Cardiac atrium fibroblast (primary cell): ENCODE measurements around the gene MACROH2A2.

- RAMPAGE, long total RNA = no peak
Measured at GRCh38 chr10:68876823-68877336, 24.2 kb upstream of the DDX50 start.

DNA sequence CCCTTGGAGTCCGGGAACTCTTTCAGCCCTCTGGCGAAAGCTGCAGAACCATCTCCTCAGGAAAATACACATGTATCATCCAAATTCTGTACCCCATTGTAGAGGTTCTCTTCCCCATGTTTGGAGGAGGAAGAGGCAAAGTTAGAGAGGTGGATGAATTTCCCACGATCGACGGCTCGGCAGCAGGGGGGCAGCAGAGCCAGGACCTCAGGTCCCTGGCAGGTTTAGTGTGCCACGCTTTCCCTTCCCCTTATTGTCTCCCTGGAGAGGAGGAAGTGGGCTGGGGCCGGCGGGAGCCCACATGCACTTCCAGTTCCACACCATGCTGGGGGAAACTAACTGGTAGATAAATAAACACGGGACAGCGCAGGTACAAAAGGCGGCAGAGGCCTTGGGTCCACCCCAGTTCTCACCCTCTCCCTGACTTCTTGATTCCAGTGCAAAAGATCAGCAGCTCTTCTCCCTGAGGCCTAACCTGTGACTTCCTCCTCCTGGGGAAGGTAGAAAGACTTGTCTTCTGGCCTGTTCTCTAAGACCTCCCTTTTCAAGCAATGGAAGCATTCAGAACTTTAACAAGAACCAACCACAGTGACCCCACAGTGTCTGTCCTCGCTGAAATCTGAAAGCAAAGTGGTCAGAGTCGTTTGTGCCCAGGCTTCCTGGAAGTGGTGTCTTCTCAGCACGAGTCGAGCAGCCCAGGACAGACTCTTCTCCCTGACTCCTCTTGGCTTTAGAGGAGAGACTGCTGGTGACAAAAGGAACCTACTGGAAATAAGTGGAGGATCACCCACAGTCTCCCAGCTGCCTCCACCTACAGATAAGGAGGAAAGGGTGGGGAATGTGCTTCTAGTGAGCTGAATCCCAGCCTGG, 30.5 kb upstream of the SRGN start:
- RAMPAGE, long total RNA = no peak

GRCh38 chr10:69217001-69217681, 3.0 kb upstream of the HKDC1 start:
- RAMPAGE, long total RNA = no peak

GRCh38 chr10:69317106-69317631, 1.5 kb upstream of the HK1 start:
- RAMPAGE, long total RNA = no peak

GRCh38 chr10:69323773-69324200, 5.1 kb downstream of the HK1 start:
- RAMPAGE, long total RNA = no peak

DNA sequence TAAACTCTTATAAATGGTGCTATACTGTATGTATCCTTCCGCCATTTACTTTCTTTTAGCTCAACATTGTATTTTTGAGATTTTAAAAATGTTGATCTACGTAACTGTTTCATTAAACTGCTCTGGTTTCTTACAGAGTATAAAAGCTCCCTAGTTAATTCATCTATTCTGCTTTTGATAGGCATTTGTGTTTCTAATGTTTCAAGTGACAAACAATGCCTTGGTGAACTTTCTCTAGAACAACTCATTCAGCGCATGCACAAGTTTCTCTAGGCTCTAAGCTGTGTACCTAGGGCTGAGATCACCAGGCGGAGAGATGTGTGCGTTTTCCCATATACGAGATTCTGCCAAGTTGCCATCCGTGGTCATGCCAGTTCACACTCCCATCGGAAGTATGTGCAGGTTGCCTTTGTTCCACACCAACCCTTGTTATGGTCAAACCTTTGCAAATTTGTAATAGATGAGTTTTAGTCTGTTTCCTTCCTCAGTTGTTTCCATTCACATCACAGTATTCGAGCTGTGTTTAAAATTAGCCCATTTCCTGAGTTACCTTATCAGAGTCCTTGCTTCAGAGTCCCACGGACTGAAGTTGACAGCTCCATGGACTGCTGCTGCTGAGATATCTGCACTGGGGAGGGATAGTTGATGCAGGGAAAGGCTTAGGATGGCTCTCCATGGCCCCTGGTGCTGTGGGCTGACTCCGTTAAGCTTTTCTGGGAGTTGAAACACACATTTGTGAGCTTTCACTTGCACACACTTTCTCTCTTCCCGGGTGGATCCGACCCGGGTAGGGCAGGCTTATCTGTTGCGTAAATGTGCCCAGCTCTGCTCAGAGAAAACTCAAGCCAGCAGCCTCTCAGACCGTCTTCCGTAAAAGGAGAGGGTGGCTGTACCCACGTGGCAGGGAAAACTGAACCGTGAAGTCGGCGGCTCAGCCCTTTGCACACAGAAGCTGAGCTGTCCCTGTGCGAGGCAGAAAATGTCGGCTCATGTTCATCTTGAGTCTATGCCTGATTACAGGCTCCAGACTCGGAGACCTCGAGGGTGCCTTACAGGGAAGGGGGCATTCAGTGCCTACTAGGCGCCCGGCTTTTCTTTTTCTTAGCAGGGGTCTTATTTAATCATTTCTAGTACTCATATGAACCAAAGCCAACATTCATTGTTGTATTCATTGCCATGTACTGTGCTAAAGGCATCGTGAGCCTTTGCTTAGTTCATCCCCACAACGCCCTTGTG, 9.1 kb downstream of the HK1 start:
- RAMPAGE, long total RNA = no peak

GRCh38 chr10:69332997-69333740, 14.5 kb downstream of the HK1 start:
- RAMPAGE, long total RNA = no peak

GRCh38 chr10:69374168-69375002, 42.3 kb downstream of the TACR2 start:
- RAMPAGE, long total RNA = no peak

- RAMPAGE, long total RNA = no peak
Measured at GRCh38 chr10:69415070-69415433, 1.7 kb downstream of the TACR2 start.

- RAMPAGE, long total RNA = no peak
Measured at GRCh38 chr10:69459134-69460158, 8.2 kb downstream of the TSPAN15 start.

- RAMPAGE, long total RNA = no peak
Measured at GRCh38 chr10:69709086-69709500, 79.0 kb downstream of the FAM241B start.

DNA sequence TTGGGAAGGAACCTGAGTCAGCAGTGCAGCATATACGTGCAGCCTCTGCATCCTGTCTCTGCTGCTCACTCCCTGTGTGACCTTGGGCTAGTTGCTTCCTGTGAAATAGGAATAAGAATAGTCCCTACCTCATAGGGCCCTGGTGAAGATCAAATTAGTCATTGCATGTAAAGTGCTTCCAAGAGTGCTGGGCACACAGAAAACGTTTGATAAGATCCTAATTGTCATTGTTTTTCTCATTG, 73.3 kb upstream of the COL13A1 start:
- RAMPAGE, long total RNA = no peak

DNA sequence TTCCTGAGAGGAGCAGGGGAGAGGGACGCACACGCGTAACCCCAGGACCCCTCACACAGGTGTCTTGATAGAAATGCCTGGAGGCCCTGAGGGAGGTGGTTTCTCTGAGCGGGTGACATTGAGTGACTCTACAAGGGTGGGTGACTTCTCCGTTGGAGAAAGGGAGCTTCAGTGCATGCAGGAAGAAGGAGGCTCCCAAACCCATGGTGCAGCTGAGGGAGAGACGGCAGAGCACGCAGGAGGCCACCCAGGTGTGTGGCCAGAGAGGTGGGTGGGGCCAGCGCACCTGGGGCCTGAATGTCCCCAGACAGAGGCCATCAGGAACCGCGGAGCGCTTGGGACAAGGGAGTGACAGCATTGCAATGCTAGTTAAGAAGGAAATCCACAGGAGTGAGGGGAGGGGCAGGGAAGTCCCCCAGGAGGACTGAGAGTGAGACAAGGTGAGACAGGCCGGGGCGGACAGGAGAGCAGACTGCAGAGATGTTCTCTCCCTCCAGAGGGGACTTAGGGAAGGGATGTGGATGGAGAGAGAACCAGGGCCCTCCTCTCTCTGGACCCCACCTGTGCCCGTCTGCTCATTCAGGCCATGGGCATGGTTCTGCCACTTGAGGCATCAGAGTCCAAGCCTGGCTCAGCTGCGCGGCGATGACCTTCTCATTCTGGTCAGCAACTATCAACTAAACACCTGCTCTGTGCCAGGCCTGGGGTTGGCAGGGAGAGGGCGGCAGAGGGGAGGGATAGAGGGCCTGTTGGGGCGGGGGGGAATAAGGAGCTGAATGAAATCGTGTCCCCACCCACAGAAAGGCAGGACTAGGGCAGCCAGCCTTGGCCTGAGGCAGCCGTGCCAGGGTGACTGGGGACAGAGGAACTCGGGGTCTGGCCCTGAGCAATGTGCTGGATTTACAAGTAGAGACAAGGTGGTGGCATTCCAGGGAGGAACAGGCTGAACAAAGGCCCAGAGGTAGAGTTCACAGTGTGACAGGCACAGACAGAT, 69.4 kb upstream of the COL13A1 start:
- RAMPAGE, long total RNA = no peak

DNA sequence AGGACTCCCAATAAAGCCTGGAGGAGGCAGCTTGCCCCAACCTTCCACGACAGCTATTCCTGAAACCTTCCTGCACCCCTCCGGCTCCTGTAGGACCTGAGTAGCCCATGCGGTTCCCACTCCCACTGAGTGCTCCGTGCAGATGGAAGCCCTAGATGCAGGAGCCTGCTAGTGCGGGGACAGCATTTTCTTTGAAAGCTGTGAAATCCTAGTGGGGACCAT, 110.0 kb downstream of the COL13A1 start:
- RAMPAGE, long total RNA = no peak

GRCh38 chr10:70052214-70052914, at the start of gene MACROH2A2:
Gene MACROH2A2, plus strand, starts transcription at chr10:70052846.
- RAMPAGE, long total RNA = no peak

DNA sequence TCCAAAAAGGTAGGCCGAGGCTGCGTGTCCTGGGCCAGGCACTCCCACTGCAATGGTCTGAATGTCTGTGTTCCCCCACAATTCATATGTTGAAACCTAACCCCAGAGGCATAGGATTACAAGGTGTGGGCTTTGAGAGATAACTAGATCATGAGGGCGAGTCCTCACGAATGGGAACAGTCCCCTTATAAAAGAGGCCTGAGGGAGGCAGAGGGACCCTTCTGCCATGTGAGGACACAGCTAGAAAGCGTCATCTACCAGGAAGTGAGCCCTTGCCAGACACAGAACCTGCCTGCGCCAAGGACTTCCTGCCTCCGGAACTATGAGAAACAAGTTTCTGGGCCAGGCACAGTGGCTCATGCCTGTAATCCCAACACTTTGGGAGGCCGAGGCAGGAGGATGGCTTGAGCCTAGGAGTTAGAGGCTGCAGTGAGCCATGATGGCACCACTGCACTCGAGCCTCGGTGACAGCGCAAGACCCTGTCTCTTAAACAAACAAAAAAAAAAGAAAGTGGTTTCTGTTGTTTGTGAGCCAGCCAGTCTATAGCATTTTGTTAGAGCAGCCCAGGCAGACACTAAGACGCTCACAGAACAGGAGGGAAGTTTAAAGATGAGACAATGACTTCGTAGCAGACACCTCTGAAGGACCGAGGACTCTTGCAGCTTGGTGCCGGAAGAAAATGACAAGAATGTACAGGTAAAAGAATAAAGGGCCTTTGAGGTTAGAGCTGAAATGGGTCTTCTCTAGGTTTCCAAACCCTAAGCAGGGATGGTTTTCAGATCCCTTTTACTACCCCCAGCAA, 39.5 kb downstream of the MACROH2A2 start:
- RAMPAGE, long total RNA = no peak

- RAMPAGE, long total RNA = no peak
Measured at GRCh38 chr10:70173831-70174717, 3.8 kb upstream of the SAR1A start.

- RAMPAGE, long total RNA = no peak
Measured at GRCh38 chr10:70227612-70228010, 5.6 kb downstream of the PPA1 start.

DNA sequence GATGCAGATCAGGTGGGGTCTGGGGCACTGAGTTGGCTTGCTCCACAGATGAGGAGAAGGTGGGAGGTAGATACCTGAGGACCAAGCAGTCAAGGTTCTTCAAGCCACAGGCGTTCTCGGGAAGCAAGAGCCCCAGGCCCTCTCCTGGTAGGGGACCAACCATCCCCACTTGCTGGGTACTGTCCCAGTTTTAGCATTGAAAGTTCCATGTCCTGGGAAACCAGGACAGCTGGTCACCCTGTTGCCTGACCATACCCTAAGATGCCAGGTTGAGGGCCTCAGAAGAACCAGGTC, 16.2 kb upstream of the NPFFR1 start:
- RAMPAGE, long total RNA = no peak

DNA sequence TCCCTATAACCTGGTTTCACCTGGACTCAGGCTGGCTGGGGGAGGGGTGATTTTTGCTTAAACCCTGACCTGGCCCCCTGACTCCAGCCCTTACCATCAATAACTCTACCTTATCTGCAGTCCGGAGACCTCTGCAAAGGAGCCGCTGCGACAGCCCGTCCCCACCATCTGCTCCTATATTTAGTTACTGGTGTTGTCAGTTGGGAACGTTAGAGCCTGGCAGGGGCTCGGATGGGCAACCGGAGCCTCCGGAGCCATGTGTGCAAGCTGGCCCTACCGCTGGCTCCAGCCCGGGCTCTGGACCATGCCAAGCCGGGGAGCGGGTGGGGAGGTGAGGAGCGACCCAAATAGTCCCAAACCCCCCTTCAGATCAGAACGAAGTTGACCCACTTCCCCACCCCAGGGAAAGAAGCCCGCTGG, 1.0 kb downstream of the LRRC20 start:
- RAMPAGE, long total RNA = no peak